Measurements from ENCODE around the genes PRPF39 and MIS18BP1.

DNA sequence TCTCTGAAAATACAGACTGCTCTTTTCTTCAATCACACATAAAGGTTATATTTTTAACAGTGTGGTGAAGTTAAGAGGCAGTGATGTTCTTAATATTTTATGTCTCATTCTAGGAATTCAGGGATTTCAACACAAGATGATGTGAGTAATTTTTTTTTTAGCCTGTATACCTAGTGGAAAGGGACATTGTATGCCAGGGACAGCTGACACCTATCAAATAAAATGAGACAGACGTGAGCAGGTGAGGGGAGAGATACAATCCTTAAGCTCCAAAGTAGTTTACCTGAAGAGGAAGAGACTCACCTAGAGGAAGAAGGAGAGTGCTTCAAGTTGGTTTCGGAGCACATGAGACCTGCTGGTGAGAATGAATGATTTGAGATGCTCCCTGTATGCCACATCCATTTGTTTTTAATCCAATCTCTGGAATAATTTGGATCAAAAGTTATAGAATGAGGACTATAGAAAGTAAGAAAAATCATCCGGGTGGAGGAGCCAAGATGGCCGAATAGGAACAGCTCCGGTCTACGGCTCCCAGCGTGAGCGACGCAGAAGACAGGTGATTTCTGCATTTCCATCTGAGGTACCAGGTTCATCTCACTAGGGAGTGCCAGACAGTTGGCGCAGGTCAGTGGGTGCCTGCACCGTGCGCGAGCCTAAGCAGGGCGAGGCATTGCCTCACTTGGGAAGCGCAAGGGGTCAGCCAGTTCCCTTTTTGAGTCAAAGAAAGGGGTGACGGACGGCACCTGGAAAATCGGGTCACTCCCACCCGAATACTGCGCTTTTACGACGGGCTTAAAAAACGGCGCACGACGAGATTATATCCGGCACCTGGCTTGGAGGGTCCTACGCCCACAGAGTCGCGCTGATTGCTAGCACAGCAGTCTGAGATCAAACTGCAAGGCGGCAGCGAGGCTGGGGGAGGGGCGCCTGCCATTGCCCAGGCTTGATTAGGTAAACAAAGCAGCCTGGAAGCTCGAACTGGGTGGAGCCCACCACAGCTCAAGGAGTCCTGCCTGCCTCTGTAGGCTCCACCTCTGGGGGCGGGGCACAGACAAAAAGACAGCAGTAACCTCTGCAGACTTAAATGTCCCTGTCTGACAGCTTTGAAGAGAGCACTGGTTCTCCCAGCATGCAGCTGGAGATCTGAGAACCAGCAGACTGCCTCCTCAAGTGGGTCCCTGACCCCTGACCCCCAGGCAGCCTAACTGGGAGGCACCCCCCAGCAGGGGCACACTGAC lies 915.8 kb upstream of the FBXO33 start:
- PRO-cap, 5 experiments, result no peak in any of the 5 experiments
- RAMPAGE, long total RNA, 2 experiments, result no peak in any of the 2 experiments
- RRBS, result no CpG with 5 or more reads among the region's 35 CpGs

DNA sequence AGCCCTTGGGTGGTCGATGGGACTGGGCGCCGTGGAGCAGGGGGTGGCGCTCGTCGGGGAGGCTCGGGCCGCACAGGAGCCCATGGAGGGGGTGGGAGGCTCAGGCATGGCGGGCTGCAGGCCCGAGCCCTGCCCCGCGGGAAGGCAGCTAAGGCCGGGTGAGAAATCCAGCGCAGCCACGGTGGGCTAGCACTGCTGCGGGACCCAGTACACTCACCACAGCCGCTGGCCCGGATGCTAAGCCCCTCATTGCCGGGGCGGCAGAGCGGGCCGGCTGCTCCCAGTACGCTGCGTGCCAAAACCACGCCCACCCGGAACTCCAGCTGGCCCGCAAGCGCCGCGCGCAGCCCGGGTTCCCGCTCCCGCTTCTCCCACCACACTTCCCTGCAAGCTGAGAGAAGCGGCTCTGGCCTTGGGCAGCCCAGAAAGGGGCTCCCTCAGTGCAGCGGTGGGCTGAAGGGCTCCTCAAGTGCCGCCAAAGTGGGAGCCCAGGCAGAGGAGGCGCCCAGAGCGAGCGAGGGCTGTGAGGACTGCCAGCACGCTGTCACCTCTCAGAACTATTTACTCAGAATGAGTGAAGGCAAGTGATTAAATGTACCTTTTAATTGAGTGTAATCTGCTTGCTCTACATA lies 976.9 kb upstream of the LRFN5 start:
- PRO-cap, 5 experiments, result no peak in any of the 5 experiments
- RAMPAGE, long total RNA, 2 experiments, result no peak in any of the 2 experiments
- RRBS, result 88% methylated on average over 4 of the region's 41 CpGs

DNA sequence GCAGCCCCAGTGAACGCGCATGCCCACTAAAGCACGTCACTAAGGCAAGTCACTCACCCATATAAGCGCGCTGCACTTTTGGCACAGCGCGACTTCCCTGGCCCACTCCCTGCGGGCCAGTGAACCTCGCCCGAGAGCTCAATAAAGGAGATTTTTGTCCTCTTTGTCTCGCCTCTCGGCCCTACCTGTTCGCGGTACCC lies 8.9 kb upstream of the LRFN5 start:
- PRO-cap, 5 experiments, result peak in 2 of 5 experiments; most common plus-strand start position 89 of the sequence (in 2)
- RAMPAGE, long total RNA, 2 experiments, result no peak in any of the 2 experiments
- RRBS, result no CpG with 5 or more reads among the region's 14 CpGs

- PRO-cap, 5 experiments, result no peak in any of the 5 experiments
- RAMPAGE, long total RNA, 2 experiments, result no peak in any of the 2 experiments
- RRBS, result no CpG with 5 or more reads among the region's 27 CpGs
Observed at GRCh38 chr14:41605169-41605749, 1.4 kb upstream of the LRFN5 start.

DNA sequence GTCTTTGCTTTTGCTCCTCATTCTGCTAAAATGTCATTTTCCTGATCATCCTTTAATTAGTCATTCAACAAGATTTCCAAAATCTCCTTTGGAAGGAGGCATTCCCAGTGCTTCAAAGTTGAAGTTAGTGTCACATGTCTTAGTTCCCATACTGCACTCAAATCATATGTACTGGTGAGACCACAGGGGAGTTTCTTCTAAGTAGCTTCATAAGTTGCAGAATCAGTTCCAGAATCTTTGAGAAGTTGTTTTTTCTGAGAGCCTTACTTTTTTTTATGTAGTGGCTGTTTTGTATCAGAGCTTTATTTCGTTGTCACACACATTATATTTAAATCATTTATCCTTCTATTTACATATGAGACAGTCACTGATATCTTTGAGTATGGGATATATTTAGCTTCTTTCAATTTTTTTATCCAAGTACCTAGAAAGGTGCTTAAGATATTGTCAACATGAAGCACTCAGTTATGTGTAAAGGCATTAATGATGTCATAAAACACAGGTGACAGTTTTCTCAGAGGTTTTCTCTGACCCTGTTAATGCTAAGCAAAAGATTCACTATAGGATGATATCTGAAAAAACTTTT lies 23.0 kb downstream of the LRFN5 start:
- PRO-cap, 5 experiments, result no peak in any of the 5 experiments
- RAMPAGE, long total RNA, 2 experiments, result no peak in any of the 2 experiments
- RRBS, result no CpG with 5 or more reads among the region's 1 CpG

- PRO-cap, 5 experiments, result no peak in any of the 5 experiments
- RAMPAGE, long total RNA, 2 experiments, result no peak in any of the 2 experiments
- RRBS, result no CpG with 5 or more reads among the region's 20 CpGs
Observed at GRCh38 chr14:43370424-43371111, 1136.5 kb downstream of the FSCB start.

GRCh38 chr14:44898596-44898937 lies 1.5 kb downstream of the C14orf28 start:
- PRO-cap, 5 experiments, result no peak in any of the 5 experiments
- RAMPAGE, long total RNA, 2 experiments, result no peak in any of the 2 experiments
- RRBS, result no CpG with 5 or more reads among the region's 5 CpGs

- PRO-cap, 5 experiments, result no peak in any of the 5 experiments
- RAMPAGE, long total RNA, 2 experiments, result no peak in any of the 2 experiments
- RRBS, result no CpG with 5 or more reads among the region's 1 CpG
Observed at GRCh38 chr14:44942008-44942827, 19.5 kb downstream of the KLHL28 start.

DNA sequence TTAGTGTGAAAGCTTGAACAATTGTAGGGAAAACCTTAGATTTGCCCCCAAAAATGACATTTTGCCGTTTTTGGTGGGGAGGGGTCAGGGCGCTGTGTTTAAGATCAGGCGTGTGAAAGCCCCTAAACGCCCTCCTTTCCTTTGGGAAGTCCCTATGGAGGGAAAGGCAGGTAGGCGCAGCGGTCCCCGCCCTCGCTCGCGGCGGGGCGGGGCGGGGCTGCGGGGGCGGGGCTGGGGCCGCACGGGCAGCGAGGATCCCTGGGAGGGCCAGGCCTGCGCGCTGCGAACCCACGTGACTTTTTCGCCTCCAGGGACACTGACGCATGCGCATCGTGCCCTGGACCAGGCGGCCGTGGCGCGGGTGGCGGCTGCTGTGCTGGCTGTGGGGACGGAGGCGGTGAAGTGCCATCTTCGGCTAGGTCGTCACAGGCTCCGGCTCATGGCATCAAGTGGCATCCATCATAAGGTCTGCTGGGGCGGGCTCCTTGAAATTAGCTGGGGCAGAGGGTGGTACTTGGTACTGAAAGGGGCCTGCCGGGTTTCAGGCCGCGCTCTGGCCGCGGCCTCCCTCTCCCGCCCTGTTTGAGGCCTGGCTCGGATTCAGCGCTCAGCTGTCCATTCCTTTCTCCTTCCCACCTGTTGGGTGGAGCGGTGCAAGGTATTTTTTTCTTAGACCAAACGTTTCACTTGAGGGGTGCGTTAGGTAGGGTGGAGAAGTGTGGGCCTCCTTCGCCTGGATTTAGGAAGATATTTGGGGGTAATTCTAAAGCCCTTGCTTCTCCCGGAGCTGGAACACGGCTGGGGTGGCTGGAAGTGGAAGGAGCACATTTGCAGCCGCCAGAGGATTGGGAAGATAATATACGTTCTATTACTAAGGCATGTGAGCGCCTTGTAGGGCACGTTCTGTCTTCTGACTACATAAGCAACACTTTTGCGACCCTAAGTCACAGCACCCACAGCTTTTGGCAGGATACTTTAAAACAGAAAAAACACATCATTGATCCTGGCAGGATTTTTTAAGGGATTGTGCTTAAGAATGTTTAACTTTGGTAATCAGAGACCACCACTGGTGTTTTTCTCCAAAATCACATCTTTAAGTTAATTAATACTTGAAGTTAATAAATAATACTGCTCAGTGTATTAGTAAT lies at the start of gene PRPF39:
PRPF39 (plus strand) TSS at position 333 of the 1,148 bp plus-strand sequence.
- PRO-cap, 5 experiments, result peak in 5 of 5 experiments; most common plus-strand start position 340 of the sequence (in 4); most common minus-strand start position 143 of the sequence (in 4)
- RAMPAGE, long total RNA, 2 experiments, result start-site peak on the plus strand in 1 of 2 experiments, centred at position 340 of the sequence, 610 reads per replicate
- RRBS, result 3% methylated on average over 2 of the region's 56 CpGs

- PRO-cap, 5 experiments, result no peak in any of the 5 experiments
- RAMPAGE, long total RNA, 2 experiments, result no peak in any of the 2 experiments
- RRBS, result no CpG with 5 or more reads among the region's 3 CpGs
Observed at GRCh38 chr14:45211450-45212196, 41.4 kb downstream of the MIS18BP1 start.

DNA sequence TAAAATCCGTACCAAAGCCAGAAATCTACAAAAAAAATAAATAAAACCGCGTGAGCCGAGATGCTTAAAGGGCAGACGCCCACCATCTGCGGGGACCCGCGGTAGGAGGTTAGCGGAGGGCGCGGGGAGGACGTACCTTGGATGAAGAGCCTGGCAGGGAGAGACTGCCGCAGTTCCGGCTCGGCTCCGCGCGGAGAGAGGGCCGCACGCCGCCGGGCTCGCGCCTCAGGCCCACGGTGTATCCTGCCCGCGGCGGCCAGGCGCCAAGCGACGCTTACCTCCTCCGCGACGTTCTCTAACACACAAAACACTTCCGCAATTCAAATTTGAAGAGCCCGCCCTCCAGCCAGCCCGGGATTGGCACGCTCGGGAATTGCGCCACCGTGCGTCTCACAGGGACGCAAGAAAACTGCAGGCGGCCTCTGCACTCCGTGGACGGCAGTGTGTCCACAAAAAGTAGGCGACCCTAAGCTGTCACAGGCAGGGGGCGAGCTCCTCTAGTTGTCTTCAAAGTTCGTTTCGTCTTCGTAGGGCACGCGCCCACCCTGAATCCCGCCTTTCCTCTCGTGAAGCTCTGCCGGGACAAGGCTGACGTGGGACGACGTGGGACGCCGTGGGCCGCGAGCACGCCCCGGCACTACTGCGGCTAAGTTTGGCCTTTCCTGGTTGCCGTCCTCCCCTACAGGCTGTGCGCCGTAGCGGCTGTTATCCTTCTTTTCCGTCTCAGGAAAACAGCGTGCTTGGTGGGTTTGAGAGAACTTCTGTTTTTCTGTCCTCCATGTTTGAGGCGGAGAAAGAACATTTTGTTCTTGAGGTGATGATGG lies at the start of gene MIS18BP1:
MIS18BP1 (minus strand) TSS at position 304 of the 824 bp plus-strand sequence.
- PRO-cap, 5 experiments, result peak in 5 of 5 experiments; most common plus-strand start position 403 of the sequence (in 4); most common minus-strand start position 297 of the sequence (in 5)
- RAMPAGE, long total RNA, 2 experiments, result no peak in any of the 2 experiments
- RRBS, result 2% methylated on average over 19 of the region's 73 CpGs

GRCh38 chr14:45903275-45903686 lies 650.3 kb upstream of the MIS18BP1 start:
- PRO-cap, 5 experiments, result no peak in any of the 5 experiments
- RAMPAGE, long total RNA, 2 experiments, result no peak in any of the 2 experiments

DNA sequence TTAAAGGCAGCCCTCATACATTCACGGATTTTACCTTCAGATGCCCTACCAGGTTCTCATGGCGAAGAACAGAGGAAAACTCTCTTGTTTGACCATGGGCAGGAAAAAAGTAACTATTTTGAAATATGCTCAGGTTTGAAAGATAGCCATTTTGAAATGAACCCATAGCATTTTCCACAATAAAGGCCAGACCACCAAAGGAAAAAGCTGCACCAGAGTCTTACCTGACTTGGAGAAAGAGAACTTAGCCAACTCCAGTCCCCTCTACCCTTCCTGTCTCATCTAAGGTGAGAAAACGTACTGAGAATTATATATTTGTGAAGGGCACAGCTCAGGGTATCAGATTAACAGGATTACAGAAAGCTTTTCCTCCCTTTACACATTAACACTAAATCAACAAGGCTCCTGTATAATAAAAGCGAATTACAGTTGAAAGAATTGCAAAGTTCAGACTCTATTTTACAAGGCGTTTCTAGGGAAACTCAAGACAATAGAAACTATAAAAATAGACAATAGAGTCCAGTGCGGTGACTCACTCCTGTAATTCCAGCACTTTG lies 82.6 kb upstream of the RPL10L start:
- PRO-cap, 5 experiments, result no peak in any of the 5 experiments
- RAMPAGE, long total RNA, 2 experiments, result no peak in any of the 2 experiments
- RRBS, result no CpG with 5 or more reads among the region's 6 CpGs

DNA sequence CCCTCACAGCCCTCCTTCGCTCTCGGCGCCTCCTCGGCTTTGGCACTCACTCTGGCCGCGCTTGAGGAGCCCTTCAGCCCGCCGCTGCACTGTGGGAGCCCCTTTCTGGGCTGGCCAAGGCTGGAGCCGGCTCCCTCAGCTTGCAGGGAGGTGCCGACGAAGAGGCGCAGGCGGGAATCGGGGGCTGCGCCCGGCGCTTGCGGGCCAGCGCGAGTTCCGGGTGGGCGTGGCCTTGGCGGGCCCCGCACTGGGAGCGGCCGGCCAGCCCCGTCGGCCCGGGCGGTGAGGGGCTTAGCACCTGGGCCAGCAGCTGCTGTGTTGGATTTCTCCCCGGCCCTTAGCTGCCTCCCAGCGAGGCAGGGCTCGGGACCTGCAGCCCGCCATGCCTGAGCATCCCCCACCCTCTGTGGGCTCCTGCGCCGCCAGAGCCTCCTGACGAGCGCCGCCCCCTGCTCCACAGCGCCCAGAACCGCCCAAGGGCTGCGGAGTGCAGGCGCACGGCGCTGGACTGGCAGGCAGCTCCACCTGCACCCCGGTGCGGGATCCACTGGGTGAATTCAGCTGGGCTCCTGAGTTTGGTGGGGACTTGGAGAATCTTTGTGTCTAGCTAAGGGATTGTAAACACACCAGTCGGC lies 48.9 kb downstream of the MDGA2 start:
- PRO-cap, 5 experiments, result no peak in any of the 5 experiments
- RAMPAGE, long total RNA, 2 experiments, result no peak in any of the 2 experiments
- RRBS, result no CpG with 5 or more reads among the region's 48 CpGs

GRCh38 chr14:49597458-49597805 lies 1.3 kb upstream of the LRR1 start:
- PRO-cap, 5 experiments, result peak in 1 of 5 experiments; most common minus-strand start chr14:49597745 (in 1)
- RAMPAGE, long total RNA, 2 experiments, result no peak in any of the 2 experiments
- RRBS, result 17% methylated on average over 2 of the region's 11 CpGs

DNA sequence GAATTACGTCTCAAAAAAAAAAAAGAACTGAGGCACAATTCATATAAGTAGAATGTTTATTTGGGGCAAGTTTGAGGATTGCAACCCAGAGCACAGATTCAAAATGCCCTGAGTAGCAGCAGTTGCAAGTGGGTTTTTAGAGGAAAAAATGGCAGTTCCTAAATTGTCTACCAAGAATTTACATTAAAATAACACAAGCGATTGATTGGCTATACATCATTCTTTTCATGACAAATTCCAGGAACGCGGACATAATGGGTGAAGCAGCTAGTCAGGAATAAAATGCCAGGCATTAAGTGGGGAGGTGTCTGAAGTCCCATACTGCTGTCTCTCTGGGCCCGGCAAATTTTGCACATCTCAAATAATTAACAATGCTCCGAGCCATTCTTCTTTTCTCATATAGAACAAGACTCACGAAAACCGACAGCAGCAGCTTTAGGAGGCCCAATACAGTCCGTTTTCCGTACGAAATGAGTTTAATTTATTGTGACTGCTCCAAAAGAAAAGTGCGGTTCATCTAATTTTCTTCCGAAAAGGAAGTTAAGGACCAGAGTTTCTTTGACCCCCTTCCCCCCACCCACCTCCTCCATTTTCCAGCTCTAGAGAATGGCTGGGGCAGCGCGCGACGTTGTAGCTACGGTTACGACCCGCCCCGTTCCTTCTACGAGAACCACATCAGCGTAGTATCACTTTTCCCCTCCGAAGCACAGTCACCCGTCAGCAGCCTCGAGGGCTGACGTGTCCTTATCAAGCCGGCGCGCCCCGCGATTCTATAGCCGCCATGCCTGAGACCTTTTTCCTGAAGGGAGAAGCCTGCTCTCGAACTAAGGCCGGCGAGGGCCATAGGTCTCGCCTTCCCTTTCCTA lies 574 bp downstream of the RPL36AL start:
- PRO-cap, 5 experiments, result peak in 3 of 5 experiments; most common plus-strand start position 709 of the sequence (in 3); most common minus-strand start position 660 of the sequence (in 3)
- RAMPAGE, long total RNA, 2 experiments, result no peak in any of the 2 experiments
- RRBS, result 1% methylated on average over 8 of the region's 37 CpGs

DNA sequence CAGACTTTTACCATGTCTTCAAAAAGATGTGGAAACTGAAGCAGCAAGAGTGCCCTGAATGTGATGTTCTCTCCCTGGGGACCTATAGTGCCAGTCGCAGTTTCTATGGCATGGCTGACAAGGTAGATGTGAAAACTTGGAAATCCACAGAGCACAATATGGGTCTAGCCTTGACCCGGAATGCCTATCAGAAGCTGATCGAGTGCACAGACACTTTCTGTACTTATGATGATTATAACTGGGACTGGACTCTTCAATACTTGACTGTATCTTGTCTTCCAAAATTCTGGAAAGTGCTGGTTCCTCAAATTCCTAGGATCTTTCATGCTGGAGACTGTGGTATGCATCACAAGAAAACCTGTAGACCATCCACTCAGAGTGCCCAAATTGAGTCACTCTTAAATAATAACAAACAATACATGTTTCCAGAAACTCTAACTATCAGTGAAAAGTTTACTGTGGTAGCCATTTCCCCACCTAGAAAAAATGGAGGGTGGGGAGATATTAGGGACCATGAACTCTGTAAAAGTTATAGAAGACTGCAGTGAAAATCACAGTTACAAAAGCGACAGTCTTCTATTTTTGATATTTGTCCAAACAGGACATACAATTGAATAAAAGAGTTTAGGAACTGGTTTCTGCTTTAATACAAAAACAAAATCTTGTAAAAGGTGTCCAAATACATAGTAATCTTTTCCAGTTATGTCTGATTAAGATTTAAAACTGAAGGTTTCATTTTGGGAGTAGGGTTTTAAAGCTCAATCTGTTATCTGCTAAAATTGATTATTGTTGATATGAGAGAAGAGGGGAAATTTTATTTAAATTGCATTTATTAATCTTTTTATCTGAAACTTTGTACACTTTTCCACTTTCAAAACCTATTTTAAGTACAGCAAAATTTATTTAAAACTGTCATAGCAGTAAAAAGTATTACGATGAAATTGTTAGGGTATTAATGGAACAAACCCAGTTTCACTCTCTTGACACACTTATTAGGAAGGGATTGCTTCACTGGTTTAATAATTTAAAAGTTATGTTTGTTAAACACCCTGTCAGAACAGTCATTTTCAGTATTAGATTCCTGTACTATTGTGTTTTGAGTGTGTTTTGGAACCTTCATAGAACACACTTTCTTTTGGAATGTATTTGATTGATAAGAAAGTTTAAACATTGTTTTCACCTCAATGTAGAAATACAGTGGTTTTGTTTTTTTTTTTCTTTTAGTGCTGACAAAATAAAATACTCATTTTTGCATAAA lies 1.9 kb downstream of the MGAT2 start:
- PRO-cap, 5 experiments, result peak in 1 of 5 experiments; most common minus-strand start position 991 of the sequence (in 1)
- RAMPAGE, long total RNA, 2 experiments, result no peak in any of the 2 experiments
- RRBS, result no CpG with 5 or more reads among the region's 5 CpGs

DNA sequence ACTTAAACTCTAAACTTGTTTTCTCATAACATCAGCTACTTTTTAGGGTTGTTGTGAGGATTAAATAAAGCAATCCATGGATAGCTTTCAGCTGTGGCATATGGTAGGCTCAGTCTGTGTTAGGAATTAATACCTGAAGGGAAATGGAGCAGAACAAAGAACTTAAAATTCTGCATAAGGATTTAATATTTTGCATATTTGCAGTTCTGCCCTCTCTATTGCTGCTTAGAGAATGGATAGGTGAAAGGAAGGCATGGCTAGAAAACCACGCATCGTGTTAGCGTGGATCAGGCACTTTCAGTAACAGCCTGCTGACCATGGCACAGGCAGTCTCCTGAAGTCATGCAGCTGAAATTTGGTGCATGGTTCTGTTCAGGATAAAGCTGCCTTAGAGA lies 2.7 kb downstream of the KLHDC2 start:
- PRO-cap, 5 experiments, result no peak in any of the 5 experiments
- RAMPAGE, long total RNA, 2 experiments, result no peak in any of the 2 experiments
- RRBS, result no CpG with 5 or more reads among the region's 3 CpGs

DNA sequence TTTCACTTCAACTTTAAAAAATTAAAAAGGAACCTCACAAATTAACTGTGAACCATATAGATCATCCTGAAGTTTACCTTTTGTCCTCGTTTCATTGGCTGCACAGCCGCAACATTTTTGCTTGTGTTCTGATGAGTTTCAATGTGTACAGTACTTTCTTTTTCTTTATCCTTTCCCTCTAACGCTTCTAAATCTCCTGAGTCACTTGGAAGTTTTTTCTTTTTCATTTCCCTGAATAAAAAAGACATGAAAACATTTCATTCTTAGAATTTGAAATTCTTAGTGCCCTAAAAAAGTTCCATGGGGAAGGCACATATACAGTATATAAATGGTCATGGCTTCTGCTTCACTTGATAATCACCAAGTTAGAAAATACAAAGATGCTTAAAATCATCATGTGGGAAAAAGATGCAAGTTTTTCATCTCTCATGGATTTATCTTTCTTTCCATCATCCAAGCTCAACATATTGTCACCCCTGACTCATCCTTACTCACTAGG lies 27.8 kb downstream of the KLHDC2 start:
- PRO-cap, 5 experiments, result no peak in any of the 5 experiments
- RAMPAGE, long total RNA, 2 experiments, result no peak in any of the 2 experiments
- RRBS, result no CpG with 5 or more reads among the region's 3 CpGs

- PRO-cap, 5 experiments, result no peak in any of the 5 experiments
- RAMPAGE, long total RNA, 2 experiments, result no peak in any of the 2 experiments
- RRBS, result no CpG with 5 or more reads among the region's 6 CpGs
Observed at GRCh38 chr14:49857404-49857866, 4.8 kb upstream of the NEMF start.